Frontal cortex (tissue), 2 donors: ENCODE measurements around the genes ERBB4, VWC2L and FN1.

DNA sequence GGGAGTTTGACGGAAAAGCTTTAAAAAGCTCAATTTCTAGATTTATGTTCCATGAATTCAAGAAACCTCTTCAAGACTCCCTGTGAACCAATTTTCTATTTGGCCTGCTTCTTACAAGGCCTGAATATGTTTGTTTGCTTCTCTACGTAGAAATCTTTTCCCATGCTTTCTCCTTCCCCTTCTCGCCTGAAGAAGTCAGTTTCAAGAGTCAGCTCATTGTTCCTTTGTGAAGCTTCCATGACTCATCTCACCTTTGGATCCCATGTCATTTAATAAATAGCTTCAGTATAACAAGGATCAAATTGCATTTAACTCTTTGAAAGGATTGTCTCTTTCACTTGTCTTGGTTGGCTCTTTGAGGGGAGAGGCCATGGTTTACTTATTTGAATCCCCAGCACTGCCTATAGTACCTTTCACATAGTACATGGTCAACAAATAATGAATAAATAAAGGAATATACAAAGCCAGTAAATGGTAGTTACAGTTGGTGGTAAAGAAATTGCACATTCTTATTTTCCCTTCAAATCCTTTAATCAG, 28.5 kb downstream of the CPS1 start:
- RAMPAGE, long total RNA, result no peak

DNA sequence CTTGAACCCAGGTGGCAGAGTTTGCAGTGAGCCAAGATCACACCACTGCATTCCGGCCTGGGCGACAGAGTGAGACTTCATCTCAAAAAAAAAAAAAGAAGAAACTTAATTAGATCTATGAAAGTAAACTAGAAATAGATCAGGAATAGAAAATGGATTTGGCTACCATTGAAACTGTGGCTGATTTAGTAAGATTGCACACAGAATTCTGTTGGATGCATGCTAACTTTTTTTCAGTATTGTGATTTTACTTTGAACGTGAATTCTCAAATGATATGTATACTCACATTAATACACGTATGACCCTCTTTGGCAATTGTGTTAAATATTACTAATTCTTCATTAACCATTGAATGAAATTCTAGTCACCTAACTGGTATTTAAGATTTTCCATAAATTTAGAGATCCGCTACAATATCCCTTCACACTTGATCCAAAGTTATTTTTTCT, 394.6 kb downstream of the ERBB4 start:
- RAMPAGE, long total RNA, result no peak

DNA sequence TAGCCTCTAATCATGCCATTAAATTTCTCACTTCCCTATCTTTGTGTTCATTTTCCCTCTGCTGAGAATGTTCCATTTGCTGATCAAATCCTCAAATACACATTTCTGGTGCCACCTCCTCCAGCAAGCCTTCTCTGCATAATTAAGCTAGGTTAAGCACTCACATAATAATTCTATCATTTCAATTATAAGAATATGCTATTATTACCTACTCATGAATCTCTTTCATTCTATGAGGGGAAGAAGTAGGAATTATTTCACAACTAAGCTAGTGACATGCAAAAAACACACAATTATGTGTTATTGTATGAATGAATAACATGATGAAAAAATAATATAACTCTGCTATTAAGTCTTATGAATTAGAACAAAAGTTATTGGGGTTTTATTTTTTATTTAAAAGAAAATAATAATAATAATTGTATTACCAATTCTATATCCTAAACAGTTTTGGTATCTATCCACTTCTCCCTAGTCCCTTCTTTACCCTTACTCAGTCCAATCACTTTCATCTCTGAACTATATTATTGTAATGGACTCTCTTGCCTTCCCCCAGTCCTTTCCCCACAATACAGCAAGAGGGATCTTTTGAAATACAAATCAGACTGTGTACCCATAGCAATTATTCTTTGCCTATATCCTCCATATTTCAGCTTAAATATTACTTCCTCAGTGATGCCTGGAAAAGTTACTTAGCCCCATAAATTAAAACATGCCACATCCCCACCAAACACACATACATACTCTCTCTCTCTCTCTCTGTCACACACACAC, 63.0 kb downstream of the ERBB4 start:
- RAMPAGE, long total RNA, result no peak

DNA sequence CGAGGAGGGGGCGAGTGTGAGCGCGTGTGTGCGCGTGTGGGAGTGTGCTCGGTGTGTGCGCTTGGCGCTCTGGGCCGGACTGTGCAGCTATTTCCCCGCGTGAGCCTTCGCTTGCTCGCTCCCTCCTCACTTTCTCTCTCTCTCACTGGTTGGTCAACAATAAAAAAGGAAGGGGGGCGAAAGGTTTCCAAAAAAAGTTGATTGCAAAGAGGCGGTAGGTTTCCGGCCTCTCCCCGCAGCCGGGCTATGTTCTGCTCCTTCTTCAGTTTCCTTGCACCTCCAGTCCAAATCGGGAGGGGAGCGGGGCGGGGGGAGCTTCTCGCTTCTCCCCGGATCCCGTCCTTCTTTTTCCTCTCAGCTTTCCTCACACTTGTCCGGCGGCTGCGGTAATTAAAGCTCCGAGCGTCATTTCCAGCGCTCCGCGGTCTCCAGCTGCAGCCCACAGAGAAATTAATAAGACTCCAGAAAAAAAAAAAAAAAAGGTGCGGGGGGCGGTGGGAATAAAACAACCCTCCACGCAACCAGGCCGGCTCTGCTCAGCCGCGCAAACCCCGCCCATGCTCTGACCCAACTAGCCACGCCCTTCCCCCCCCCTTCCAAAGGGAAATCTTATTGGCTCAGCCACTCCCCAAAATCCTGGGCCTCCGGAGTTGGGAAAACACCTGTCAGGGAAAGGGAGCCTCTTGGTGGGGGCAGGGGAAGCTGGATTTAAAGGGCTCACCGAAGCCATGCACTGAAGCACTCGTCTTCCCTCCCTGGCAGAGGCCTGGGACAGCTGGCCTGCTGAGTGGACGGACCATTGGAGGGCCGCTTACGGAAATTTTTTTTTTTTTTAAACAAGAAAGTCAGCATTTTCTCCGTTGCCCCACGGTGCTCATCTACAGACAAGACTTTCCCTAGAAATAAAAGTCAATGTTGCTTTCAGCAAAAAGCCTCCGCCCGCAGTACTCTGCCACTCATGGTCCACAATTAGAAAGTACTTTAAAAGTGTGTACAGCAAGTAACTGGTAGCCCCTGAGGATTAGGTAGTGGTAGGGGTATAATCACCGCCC, at the start of gene ERBB4:
ERBB4 (minus strand) TSS at position 83 of the 1,052 bp plus-strand sequence.
- RAMPAGE, long total RNA, result no peak

- RAMPAGE, long total RNA, result no peak
These were observed 56.8 kb upstream of the SPAG16 start for GRCh38 chr2:213227253-213228001.

- RAMPAGE, long total RNA, result no peak
These were observed 4.7 kb downstream of the SPAG16 start for GRCh38 chr2:213288918-213289347.

DNA sequence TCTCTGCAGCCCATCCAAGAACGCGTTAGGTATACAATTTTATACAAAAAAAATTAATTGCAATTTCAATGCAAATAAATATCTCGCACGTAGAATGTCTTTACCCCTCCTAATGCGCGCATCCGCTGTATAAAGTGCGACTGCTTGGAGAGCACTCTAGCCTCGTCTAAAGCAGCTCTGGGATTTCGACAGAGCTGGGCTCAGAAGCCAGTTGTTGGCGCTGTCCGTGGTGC, at the start of gene VWC2L:
VWC2L (plus strand) TSS at position 159 of the 233 bp plus-strand sequence.
- RAMPAGE, long total RNA, result no peak

DNA sequence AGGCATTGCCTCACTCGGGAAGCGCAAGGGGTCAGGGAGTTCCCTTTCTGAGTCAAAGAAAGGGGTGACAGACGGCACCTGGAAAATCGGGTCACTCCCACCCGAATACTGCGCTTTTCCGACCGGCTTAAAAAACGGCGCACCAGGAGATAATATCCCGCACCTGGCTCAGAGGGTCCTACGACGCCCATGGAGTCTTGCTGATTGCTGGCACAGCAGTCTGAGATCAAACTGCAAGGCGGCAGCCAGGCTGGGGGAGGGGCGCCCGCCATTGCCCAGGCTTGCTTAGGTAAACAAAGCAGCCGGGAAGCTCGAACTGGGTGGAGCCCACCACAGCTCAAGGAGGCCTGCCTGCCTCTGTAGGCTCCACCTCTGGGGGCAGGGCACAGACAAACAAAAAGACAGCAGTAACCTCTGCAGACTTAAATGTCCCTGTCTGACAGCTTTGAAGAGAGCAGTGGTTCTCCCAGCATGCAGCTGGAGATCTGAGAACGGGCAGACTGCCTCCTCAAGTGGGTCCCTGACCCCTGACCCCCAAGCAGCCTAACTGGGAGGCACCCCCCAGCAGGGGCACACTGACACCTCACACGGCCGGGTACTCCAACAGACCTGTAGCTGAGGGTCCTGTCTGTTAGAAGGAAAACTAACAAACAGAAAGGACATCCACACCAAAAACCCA, 125.4 kb downstream of the BARD1 start:
- RAMPAGE, long total RNA, result no peak

GRCh38 chr2:215346681-215347033, 34.8 kb downstream of the ATIC start:
- RAMPAGE, long total RNA, result no peak

GRCh38 chr2:215376209-215376733, 59.6 kb downstream of the FN1 start:
- RAMPAGE, long total RNA, result no peak

DNA sequence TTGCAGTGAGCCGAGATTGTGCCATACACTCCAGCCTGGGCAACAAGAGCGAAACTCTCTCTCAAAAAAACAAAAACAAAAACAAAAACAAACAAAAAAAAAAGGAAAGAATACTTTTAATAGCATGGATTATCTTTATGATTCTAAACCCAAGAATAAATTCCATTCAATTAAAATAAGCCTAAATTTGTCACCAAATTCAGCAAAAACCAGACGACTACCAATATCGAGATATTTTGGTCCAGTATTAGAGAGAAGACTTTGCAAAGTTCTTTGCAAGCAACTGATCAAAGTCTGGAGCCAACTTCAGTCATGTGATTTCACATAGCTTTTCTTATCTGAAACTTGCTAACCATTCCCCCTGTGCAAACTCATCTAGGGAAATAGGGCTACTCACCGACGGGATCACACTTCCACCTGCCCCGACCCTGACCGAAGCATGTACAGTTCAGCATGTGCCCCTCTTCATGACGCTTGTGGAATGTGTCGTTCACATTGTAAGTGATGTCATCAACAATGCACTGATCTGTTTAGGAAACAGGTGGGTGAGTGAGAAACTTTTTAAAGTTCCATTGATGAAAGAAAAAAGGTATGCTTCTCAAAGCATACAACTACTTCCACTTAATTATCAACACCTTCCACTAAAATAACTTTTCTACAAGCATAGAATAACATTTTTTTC, 15.5 kb downstream of the FN1 start:
- RAMPAGE, long total RNA, result no peak

GRCh38 chr2:215433197-215433661, 2.6 kb downstream of the FN1 start:
- RAMPAGE, long total RNA, result no peak

DNA sequence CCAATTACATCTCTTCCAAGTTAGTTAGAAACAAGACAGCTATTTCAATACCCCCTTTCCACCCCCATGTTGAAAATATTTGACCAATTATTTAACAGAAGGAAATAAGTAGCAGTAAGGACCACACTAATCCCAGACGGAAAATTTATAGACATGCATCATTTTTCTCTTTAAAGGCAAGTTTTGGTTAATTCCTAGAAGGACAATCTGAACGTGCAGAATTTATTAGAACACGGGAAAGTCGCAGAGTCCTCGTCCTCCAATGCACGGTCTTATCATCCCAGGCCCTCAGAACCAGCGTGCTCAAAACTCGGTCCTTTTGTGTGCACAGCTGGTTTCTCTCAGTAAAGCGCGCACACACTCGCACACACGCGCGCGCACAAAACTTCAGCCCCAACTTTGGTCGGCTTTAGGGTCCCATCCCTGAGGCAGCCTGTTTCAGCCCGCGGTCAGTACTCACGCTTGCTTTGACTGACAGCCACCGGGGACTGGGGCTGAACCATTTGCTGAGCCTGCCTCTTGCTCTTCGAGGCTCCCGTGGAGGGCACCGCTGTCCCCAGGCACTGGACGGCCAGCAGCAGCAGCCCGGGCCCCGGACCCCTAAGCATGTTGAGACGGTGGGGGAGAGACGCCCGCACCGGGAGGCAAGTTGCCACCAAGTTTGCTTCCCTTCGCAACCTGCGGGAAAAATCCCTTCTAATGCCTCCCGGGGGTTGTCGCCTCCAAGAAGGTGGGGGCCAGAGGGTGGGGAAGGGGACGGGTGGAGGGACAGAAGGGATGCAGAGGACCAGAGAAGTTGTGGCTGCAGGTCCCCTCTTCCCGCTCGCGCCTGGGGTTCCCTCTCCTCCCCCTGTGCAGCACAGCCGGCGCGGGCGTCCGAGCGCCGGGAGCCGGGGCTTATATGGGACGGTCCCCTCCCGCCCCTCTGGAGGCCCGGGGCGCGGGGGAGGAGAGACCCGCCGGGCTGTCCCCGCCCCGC, at the start of gene FN1:
FN1 (minus strand) TSS at position 874 of the 979 bp plus-strand sequence.
- RAMPAGE, long total RNA, result start-site peak on the minus strand centred at position 874 of the sequence, 9 bp wide, 1,535 and 295 reads in 2 replicates

DNA sequence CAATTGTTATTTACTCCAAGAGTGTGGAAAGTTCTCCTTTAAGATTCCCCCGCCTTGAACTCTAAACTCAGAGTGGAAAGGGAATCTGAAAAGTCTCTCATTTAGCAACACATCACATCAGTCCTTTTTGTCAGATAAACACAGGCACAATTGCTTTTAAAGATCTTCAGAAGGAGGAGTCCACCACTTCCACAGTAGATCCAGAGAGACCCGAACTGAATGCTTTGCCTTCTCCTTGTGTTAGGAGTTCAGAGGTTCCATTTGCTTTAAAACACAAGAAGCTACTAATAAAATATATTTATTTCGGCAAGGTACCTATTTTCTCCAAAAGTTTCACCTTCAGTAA, 1.3 kb upstream of the FN1 start:
- RAMPAGE, long total RNA, result no peak

DNA sequence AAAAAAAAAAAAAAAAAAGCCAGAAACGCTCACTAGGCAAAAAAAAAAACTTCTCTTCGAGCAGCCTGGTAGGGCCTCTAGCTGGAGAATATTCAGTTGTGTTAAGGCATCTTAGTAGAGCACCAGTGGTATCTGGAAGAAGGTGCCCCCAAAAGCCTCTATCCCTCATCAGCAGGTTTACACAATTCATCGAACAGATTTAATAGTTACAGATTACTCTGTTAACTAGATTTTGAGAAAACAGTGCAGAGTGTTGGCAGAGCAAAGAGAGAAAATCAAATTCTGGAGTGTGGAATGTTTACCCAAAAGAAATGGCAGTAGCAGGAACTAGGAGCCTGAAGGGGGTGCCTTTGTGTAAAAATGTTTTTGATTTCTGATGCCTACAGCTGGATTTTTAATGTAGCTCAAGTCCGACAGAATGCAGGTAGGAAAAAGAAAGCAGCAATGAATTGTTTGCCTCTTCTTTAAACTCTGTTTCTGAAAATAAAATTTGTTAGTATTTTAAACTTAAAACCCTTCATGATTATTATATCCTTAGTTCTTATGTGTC, 70.3 kb upstream of the FN1 start:
- RAMPAGE, long total RNA, result no peak

DNA sequence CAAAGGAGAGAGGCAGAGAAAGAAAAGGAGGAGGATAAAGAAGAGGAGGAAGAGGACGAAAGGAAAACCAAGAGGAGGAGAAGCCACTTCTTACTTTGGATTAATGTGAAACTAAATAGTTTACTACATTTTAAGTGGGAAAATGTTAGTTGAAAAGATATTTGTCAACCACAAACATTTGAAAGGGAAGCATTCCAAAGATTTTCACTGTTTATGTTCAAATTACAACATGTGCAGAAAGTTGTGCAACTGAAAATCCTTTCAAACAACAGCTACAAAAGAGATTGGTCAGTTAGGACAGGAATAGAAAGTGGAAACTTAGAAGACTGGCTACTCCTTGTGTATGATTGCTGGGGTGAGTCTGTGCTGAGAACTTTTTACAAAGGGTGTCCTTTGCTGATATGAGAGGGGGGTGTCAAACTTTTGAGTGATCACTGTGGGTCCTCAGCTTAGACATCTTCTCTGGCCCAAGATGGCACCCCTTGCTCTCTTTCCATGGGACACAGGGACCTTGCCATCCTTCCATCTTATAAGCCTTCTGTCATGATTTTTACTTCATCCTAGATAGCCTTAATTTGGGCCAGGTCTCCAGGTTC, 277.6 kb upstream of the FN1 start:
- RAMPAGE, long total RNA, result no peak

DNA sequence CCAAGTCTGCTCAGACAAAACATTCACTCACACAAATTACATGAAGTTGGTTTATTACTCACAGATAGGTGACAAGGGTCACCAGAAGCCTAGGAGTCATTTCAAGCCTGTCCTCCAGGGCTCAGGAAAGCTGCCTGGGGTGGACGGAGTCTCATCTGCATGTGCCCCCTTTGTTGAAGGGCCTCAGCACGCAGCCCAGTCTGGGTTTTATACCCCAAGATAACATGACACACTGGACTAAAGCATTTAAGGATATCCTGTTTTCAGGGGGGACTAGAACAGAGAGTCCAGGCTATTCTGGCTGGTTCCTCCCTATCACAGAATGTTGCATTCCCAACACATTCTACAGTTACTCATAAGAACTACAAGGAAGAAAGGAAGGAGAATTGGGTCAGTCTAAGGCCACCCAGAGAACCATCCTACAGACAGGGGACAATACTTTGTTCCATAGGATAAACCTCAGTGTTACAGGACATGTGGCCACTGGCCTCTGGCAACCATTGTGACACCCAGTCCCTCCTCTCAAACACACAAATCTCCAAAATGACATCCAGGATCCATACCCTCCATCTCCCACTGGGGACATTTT, 164.6 kb downstream of the MREG start:
- RAMPAGE, long total RNA, result no peak

DNA sequence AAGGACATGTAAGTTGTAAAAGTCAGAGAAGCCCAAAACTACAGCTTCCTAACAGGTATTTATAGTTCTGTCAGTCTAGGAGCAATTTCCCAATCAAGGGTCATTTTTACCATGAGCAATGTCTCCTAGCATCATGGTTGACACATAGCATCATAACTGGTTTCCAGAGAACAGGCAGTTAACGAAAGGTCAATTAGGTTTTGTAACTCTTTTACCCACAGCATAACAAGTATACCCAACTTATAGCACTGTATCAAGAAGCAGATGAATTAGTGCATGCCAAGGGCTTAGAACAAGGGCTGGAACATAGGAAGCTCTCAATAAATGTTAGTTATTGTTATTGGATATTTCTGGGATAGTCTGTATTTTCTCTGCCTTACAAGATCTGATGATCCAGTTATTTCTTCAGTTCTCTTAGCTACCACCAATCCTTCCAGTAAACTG, 110.1 kb downstream of the MREG start:
- RAMPAGE, long total RNA, result no peak

DNA sequence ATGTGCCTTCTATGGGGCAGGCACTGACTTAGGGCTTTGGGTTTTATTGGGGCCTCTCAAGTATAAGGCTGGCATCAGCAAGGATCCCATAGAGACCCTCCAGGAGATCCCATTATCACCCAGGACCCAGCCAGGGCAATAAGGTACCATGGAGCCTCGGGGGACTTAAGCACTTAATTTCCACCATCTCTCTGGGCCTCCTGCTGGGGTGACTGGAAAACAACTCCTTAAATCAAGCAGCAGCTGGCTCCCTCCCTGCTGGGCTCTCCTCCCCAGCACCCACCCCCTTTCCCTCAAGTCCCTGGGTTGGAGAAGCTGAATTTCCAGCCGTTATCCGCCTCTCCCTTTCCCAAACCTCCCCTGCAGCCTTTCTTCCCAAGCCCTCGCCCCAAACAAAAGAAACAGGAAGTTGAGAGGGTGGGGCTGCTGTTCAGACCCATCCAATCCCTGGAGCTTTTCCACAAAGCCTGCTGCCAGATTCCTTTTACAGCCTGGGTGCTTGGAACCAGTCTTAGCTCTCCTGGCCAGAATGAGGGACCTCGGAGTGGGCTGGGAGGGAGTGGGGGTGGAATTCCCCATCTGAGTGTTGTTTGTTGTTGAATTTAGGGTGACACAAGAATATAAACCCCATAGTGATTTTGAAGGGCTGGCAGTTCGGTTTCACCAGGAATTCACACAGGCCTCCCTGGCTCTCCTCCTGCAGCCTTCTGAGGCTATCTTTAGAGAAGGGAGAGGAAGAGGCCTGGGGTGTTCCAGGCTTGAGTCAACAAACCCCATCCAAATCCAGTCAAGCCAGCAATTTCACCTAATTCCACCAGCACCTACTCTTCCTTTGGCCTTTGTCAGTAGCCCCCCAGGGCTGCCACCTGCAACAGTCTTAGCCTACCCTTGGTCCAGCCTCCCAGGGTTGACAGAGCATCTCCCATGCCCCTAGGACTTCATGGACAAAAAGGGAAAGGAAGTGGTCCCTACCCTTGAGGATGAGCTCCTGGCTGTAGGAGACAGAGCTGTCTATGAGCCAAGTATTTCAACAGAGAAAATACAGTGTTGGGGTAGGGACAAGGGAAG, 32.2 kb downstream of the MARCHF4 start:
- RAMPAGE, long total RNA, result no peak

GRCh38 chr2:216414889-216415654, 2.8 kb downstream of the SMARCAL1 start:
- RAMPAGE, long total RNA, result no peak